Neuron (in vitro differentiated cells): Measurements from ENCODE around the genes PRPS1L1 and TWIST1.

DNA sequence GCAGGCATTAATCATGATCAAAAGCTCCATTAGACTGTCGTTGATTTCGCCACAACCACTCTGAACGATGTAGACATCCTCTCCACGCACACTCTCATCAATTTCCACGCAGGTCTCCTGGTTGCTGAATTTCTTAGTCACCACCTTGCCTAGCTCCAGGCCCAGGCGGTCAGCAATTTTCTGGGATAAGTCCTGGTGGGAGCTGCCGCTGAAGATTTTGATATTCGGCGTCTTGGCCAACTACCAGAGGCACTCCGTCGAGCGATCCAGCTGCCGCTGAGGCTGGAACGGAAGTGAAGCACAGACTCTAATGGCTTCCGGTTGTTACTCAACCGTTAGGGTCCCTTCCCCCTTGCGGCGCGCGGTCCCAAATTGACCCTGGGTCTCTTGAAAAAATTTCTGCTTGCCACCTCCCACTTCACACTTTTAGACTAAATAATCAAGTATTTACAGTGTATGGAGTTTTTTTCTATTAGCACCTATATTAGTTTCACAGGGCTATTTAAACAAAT, at the start of gene PRPS1L1:
PRPS1L1 (minus strand) TSS at position 295 of the 512 bp plus-strand sequence.
- PRO-cap = no peak

DNA sequence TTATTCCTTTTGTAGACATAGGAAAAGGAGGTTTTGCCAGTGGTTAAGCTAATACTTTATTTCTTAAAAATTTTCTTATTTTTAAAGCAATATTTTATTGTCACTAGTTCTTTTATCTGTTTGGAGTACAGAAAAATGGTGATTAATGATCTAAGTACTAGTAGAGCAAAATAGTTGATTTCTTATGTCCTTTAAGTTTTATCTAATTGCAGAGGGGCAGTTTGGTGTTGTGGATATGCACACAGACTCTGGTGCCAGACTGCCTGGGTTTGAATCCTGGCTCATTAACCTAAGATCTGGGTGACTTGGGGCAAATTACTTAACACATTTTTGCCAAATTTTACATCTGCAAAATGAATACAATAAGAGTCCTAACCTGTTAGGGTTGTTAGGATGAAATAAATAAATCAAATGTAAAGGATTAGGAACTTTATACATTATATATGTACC, 10.7 kb upstream of the PRPS1L1 start:
- PRO-cap = no peak

DNA sequence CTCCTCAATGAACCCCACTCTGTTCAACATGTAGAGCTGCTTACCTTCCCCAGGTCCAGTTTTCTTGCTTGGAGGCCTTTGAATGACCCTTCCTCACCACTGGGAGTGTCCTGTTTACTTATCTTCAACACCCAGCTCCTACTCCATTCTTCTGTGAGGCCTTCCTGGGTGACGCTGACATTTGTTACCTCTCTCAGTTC, 149.7 kb upstream of the PRPS1L1 start:
- PRO-cap = no peak

- PRO-cap = no peak
These were observed 67.2 kb upstream of the HDAC9 start for GRCh38 chr7:18428402-18428777.

GRCh38 chr7:18496100-18496573, 588 bp downstream of the HDAC9 start:
- PRO-cap = no peak

- PRO-cap = no peak
These were observed 13.4 kb downstream of the HDAC9 start for GRCh38 chr7:18508805-18509547.

- PRO-cap = no peak
These were observed 89.5 kb downstream of the HDAC9 start for GRCh38 chr7:18584806-18585780.

DNA sequence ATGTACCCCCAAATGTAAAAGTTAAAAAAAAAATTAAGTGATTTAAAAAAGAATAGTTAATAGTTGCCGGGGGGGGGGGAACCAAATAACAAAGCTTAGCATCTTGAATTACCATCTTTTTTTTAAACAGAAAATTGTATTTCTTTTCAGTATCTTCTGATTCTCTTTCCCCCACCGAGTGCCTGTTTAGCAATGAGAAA, 236.8 kb downstream of the TWIST1 start:
- PRO-cap = no peak

GRCh38 chr7:19117160-19118078, at the start of gene TWIST1:
TSS of gene TWIST1 (minus strand) at chr7:19117636.
- PRO-cap = bidirectional peak, plus-strand start at chr7:19117277, minus-strand start at chr7:19117020

DNA sequence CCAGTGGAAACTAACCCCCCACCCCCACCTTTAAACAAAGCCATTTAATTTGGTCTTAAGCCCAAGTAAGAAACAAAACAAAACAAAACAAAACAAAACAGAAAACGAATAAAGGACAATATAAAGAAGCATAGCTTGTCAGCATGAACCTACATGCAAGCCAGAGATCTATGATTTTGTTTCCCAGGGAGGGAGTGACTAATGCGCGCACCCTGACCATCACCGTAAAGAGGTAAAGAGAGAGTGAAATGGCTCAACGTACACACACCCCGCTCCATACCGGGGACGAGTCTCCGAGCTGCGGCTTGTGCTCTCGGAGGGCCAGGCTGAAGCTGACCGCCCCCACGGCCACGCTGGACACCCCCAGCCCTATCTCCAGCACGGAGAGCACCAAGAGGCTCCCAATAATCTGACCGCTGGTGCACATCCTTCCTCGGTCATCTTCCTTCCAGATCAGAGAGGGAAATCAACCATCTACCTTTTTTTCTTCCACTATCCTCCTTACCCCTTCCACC, 1.1 kb downstream of the TMEM196 start:
- PRO-cap = bidirectional peak, plus-strand start at position 277 of the sequence, minus-strand start at position 234 of the sequence

GRCh38 chr7:20141620-20142098, 75.5 kb downstream of the MACC1 start:
- PRO-cap = no peak

GRCh38 chr7:20197228-20197427, 20.1 kb downstream of the MACC1 start:
- PRO-cap = no peak

GRCh38 chr7:20213843-20214875, 3.0 kb downstream of the MACC1 start:
- PRO-cap = no peak

DNA sequence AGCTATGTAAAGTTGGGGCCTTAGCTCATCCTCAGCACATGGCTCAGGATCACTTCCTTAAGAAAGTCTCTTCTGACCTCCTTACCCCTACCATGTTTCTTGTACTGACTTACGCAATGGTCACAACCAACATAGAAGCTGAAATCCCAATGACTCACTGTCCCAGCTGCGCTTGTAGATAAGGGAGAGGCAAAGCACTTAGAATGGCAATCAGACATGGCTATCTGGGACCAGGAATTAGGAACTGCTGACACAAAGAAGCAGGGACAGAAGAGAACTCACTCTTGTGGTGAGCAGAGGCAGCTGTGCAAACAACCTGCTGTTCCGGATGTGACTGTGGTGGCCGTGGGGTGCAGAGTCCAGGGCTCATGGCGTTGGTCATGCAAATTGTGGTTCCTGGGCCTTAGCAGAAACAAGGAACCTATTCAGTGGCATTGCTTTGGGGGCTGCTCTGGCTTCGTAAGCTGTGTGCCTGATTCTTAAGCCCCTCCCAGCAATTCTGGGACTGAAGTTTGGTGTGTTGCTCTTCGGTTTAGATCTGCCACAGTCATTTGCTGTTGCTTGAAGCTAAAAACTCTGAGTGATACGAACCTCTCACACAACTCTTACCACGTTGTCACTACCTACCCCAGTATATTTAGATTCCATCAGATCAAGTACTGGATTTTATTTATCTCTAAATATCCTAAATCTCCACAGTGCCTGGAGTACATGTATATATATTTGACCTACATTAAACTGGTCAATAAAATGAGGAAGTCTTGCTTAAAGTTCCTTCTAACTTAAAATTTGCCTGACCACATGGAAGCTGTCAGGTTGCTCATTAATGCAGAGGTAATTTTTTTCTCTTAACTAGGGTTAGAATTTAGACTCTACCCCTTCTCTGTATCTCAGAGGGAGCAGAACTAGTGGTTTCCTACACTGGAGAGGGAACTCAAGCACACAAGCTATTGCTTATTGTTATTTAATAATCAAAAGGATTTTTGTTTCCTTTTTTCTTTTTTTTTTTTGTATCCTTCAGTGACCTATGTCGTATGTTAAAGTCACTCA, 2.9 kb upstream of the MACC1 start:
- PRO-cap = no peak

DNA sequence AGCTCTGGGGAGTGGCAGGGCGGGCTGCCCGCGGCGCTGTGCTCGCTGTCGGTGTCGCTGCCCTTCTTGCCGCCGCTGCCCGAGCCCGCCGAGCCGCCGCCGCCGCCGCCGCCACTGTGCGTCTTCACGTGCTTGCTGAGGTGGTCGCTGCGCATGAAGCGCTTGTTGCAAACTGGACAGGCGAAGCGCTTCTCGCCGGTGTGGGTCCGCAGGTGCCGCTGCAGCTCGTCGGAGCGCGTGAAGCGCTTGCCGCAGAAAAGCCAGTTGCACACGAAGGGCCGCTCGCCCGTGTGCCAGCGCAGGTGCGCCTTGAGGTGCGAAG, 2.4 kb downstream of the SP8 start:
- PRO-cap = no peak

DNA sequence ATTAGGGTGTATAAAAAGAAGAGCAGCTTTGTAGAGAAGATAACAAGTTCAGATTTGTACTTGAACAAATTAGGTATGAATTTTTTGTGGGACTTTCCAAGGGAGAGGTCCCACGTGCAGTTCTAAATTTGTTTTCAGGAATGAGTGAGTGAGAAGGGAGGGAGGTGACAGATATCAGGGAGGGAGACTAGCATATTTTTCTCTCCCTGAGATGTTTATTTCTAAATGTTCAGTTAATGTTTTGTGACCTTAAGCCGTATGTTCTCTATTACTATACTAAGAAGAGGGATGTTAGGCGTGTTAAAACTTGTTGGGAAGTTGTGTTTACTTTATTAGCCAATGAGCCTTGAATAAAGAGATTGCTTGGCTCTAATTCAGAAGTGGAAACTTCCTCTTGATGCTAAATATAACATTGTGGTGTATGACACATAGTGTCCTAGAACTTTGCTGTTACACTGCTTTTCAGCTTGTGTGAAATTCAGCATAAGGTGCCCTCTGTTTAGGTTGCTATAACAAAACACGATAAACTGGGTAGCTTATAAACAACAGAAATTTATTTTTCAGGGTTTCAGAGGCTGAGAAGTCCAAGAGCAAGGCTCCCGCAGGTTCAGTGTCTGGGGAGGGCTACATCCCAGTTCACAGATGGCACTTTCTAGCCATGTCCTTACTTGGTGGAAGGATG, 37.3 kb downstream of the DNAH11 start:
- PRO-cap = no peak

DNA sequence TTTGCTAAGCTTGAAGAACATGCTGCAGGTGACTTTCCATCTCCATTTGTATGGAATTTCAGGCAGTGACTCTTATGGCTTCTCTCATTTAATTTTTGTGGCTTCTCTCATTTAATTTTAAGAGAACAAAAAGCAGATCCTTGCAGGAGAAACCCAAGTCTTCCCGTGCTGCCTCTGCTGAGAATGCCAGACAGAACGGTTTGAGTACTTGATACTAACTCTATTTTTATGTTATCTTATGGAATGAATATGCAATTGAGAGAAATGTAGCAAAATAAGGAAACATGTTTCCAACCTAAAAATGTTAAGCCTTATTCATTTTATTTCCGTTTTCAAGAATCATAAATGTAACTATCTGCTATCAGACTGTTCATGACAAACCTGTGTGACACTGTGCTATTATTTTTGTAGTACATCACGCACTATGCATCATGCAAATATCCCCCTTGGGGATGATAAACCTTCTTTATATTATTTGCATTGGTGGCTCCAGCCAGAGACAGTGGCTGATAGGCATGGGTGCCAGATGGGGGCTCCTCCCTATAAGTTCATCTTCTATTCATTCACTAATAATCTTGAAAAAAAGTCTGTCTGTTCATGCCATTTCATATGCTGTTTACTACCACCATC, 6.9 kb upstream of the RAPGEF5 start:
- PRO-cap = unidirectional peak, plus-strand start at position 496 of the sequence

- PRO-cap = bidirectional peak, plus-strand start at chr7:22452464, minus-strand start at chr7:22452294
These were observed 47.8 kb downstream of the STEAP1B start for GRCh38 chr7:22452173-22452615.

DNA sequence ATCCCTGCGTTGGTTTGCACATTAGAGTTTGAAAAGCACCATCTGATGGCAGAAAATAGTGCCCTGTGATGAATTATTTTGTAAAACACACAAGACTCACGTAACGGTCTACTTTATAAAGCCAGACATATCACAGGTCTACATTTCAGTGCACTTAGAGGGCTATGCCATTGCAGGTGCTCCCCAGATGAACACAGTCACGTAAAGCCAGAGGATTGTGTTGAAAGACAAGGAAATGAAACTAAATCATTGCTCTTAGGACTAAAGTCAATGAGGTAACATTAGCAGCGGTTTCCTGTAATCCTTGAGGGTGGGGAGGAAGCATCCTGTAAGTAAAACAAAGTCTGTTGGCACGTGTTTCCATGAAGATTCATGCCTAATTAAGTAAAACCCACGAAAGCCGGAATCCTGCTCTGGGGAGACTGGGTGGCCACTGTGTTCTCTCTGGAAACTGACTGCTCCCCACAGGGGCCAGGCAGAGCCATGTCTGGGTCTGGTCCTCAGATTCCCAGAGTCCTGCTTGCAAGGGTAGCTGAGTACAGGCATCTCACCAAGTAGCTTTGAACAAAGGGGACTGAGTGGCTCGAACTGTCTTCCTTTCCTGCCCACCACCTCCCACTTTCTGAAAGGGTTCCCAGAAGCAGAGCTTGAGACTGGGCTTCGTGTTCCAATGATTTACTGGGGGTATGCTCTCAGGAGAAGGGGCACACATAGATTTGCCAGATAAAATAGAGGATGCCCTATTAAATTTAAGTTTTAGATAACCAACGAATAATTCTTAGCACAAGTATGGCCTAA, 18.2 kb downstream of the STEAP1B start:
- PRO-cap = no peak

GRCh38 chr7:22577443-22577982, 77.5 kb upstream of the STEAP1B start:
- PRO-cap = no peak